Right ventricle myocardium (tissue), 1 donor: ENCODE data around the gene MANSC1.

- PRO-cap, 2 experiments: no peak in any of the 2 experiments
Measured at GRCh38 chr12:12098983-12099645, 28.4 kb downstream of the BCL2L14 start.

DNA sequence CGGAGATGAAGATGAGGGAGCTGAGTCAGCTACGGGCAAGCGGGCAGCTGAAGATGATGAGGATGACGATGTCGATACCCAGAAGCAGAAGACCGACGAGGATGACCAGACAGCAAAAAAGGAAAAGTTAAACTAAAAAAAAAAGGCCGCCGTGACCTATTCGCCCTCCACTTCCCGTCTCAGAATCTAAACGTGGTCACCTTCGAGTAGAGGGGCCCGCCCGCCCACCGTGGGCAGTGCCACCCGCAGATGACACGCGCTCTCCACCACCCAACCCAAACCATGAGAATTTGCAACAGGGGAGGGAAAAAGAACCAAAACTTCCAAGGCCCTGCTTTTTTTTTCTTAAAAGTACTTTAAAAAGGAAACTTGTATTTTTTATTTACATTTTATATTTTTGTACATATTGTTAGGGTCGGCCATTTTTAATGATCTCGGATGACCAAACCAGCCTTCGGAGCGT, 40.7 kb downstream of the BCL2L14 start:
- PRO-cap, 2 experiments: no peak in any of the 2 experiments

GRCh38 chr12:12179410-12180366, 87.2 kb downstream of the LRP6 start:
- PRO-cap, 2 experiments: no peak in any of the 2 experiments

DNA sequence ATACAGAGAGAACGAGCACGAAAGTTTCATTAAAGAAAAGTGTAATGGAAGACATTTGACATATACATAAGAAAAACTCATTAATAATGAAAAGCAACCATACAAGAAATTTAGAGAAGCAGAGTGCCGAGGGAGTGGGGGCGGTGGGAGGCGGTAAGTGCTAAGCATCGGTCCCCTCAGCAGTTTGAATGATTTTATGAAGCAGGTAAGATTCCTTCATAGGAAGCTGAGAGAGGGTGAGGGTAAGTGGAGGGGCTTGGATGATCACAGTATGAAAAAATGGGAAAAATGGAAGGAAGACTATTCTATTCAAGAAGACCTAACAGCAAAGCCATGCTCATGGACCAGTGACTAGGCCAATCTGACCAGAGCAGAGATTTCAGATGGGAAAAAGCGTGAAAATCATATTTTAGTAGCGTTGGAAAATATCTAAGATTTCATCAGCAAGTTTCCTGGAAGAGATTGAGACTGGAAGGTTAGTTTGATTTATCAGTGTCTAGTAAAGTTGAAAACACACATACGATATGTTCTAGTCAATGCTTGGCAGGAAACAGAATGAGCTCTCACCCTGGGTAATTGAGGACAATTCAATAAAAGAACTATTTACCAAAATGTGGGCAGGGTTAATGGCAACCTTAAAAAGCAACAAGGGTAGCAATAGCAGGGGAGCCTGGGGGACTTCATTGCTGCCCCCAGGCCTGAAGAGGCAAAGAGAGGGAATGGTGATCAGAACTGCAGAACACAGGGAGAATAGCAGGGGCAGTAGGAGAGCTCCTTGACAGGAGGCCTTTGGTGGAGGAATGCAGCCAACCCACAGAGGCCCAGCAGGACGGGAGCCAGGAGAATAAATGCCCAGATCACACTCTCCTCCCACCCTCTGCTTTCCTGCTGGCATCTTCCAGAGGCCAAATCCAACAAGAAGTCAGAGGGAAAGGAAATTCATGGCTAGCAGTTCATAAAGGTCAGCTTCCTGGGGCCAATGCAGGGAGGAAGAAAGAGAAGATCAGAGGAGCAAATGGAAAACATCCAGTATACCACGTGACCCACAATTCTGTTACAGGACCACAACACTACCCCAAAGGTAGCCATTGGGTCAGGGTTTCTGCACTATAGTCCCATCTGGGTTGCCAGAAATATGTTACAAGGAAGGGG, 27.4 kb upstream of the LRP6 start:
- PRO-cap, 2 experiments: no peak in any of the 2 experiments

GRCh38 chr12:12349649-12350933, at the start of gene MANSC1:
Gene MANSC1, minus strand, starts transcription at chr12:12350242.
- PRO-cap, 2 experiments: peak in 2 of 2 experiments; most common plus-strand start chr12:12350328 (in 2); most common minus-strand start chr12:12350231 (in 2)

GRCh38 chr12:12397830-12399026, 41.4 kb downstream of the BORCS5 start:
- PRO-cap, 2 experiments: no peak in any of the 2 experiments

- PRO-cap, 2 experiments: no peak in any of the 2 experiments
Measured at GRCh38 chr12:12400194-12400540, 43.3 kb downstream of the BORCS5 start.

DNA sequence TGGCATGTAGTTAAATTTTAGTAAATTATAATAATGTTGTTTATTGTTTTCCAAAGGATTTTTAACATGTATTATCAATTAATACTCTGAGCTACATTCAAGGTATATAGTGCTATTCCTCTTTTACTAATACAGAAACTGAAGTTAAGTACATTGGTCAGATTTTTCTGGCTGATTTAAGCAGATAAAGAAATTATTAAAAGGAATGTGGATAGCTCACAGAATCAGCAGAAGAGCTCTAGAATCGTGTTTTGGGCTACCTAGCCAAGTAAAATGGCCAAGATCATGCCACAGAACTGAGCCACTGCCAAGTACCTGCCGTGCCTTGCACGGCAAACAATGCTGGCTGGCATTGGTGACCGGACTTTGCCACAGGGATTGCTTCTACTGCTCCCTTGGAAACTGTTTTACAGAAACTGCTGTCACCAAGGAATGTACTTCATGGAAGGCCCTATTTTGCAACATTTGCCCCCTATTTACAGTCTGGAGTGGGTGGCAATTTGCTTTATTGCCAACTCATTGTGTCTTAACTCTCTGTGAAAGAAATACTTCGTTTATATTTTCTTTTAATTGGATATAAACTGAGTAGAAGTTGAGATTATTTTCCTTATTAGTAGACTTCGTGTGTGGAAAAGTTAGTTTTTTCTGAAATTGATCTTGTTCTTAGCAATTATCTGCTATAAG, 48.9 kb downstream of the BORCS5 start:
- PRO-cap, 2 experiments: no peak in any of the 2 experiments

DNA sequence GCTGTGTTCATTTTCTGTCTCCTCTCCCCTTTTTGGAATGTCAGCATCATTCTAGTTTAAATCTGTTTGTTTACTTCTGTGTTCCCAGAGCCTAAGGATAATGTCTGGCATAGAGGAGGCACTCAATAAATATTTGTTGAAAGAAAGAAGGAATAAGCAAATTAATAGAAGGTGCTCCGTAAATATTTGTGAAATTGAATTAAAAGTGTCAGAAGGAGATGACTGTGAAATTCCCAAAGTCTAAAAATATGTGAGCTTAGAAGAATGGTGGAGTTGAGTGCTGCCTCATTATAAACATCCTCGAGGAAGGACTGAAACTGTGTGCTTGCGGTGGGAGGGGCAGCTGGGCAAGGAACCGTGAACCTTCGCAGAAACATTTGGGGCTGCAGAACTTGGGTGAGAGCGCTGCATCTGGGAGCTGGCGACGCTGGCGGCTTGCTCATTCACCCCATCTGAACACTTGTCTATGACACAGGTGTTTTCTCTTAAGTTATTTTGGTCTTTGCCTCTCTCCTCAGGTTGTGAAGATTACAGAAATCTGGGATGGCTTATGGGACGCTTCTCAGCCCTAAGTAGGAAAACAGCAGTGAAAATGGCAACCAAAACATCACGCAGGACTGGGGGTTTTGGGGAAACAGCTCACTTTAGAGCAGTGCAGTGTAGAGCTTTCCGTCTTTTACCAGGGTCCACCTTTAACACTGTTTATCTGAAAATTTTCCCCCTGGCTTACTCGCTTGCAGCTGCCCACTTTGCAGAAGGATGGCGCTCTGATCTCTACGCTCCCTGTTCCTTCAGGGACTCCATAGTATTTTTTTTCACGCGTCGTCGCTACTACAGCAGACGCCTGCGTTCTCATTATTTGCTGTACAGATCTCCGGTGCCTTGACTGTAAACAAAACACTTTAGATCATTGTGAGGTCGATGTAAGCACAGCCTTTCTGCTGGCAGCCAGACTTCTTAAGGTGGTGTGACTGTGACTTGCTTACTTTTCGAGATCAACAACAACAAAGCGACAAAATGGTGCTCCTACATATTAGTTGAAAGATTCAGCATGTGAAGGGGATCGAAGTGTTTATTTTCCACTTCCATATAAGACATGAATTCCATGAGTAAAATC, 2.8 kb upstream of the CDKN1B start:
- PRO-cap, 2 experiments: peak in 2 of 2 experiments; most common plus-strand start position 388 of the sequence (in 2); most common minus-strand start position 876 of the sequence (in 2)

- PRO-cap, 2 experiments: peak in 2 of 2 experiments; most common plus-strand start chr12:12716883 (in 1); most common minus-strand start chr12:12716711 (in 2)
Measured at GRCh38 chr12:12716668-12717283, 392 bp upstream of the CDKN1B start.

DNA sequence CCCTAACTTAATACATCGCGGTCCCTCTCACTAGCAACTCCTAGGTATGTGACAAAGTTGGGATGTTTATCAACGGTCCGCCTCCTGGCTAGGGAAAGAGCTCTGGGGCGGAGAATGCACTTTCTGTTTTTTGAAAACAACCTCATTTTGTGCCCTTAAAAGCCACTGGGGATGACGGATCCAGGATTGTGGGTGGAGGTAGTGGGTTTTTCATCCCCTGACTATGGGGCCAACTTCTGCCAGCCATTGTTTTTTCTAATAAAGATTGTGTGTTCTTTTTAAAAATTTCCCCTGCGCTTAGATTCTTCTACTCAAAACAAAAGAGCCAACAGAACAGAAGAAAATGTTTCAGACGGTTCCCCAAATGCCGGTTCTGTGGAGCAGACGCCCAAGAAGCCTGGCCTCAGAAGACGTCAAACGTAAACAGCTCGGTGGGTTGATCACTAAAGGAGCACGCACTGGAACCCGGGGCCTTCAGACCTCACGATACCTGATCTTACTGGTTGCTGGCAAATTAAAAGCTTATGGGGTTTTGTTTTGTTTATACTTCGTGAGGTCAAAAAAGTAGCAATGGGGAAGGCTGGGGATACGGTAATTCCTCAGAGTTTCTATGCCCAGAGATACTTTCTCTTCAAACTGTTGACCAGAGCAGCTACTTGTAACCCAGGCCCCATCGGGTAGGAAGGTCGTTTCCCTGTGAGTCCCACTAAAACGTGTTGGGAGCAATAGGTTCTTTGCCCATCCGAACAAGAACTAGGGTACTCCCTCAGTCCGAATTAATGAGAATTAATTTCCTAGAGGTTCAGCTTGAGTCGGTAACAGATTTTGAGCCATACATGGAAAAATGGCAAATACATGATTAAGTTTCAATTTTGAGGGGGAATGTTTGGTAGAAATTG, 1.6 kb downstream of the CDKN1B start:
- PRO-cap, 2 experiments: peak in 1 of 2 experiments; most common minus-strand start position 42 of the sequence (in 1)

- PRO-cap, 2 experiments: no peak in any of the 2 experiments
Measured at GRCh38 chr12:13100613-13100956, 2.9 kb downstream of the GSG1 start.

- PRO-cap, 2 experiments: no peak in any of the 2 experiments
Measured at GRCh38 chr12:13172697-13174045, 23.4 kb upstream of the EMP1 start.

- PRO-cap, 2 experiments: no peak in any of the 2 experiments
Measured at GRCh38 chr12:13199984-13200917, 3.7 kb downstream of the EMP1 start.

GRCh38 chr12:13201381-13202417, 5.2 kb downstream of the EMP1 start:
- PRO-cap, 2 experiments: no peak in any of the 2 experiments

GRCh38 chr12:13256392-13256661, 59.8 kb downstream of the EMP1 start:
- PRO-cap, 2 experiments: no peak in any of the 2 experiments

DNA sequence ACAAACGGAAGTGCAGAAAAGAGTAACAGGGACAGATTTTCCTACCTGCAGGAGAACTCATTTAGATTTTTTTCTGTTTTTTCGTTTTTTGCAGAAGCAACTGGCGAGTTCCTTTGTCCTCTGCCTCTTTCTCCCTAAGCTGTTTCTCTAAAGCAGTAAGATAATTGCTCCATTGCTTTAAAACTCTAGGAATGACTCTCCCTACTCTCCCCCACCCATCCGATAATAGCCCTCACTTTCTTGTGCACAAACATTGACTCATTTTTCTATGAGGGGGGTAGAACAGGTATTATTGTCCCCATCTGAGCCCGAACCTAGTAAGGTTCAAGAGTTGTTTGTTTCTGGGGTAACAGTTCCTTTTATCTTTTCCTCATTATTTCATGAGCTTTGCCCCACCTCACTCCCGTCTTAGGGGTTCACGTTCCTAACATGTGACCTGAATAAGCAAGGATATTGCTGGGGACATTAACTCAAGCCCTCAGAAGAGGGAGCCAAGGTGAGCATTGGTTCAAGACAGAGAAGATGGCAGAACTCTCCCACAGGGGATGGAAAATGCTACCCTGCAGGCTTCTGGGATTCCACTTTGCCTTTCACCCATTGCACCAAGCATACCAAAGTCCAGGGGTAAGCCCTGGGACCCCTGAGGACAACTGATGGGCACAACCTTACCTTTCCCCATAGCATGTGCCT, 190.6 kb downstream of the EMP1 start:
- PRO-cap, 2 experiments: no peak in any of the 2 experiments

GRCh38 chr12:14284240-14284778, 81.2 kb upstream of the ATF7IP start:
- PRO-cap, 2 experiments: no peak in any of the 2 experiments

DNA sequence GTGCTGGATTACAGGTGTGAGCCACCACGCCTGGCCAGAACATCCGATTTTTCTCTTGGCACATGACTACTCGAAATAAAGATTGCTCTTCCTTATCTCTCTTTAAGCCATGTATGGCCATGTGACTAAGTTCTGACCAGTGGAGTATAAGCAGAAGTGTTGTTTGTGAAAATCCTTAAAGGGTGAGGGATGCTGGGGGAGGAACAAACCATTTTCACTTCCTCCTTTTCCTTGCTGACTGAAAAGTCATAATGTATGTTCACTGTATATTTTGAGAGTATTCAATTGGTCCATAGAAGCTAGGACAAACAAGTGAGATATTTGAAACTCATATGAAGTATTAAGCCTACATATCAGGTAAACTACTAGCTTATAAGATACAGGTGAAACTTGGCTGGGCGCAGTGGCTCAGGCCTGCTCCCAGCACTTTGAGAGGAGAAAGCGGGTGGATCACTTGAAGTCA, 50.6 kb upstream of the ATF7IP start:
- PRO-cap, 2 experiments: no peak in any of the 2 experiments

DNA sequence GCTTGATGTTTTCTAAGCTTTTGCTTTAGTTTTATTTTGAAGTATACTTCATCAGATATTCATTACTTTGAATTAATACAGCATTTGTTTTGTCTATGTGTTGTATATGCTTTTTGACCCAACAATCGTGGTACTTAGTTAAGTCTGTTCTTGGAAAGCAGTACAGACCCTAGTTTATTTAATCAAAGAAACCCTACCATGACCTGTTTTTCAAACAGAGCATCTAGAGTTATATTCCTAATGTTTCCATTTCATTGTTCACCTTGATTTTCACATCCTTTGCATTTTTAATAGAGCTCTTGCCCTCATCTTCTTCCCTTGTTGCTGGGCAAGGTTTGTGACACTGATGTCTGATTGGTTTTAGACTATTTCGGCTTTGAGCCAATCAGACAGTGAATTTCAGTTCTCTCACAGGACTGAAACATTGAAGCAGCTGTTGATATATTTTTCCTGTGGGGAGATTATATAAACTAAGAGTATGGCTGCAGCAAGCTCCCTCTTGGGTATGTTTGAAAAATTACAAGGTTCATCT, 51.0 kb downstream of the ATF7IP start:
- PRO-cap, 2 experiments: no peak in any of the 2 experiments